Endometrial microvascular endothelial cells (primary cell): ENCODE measurements around the genes NIPSNAP2 and ZNF680.

DNA sequence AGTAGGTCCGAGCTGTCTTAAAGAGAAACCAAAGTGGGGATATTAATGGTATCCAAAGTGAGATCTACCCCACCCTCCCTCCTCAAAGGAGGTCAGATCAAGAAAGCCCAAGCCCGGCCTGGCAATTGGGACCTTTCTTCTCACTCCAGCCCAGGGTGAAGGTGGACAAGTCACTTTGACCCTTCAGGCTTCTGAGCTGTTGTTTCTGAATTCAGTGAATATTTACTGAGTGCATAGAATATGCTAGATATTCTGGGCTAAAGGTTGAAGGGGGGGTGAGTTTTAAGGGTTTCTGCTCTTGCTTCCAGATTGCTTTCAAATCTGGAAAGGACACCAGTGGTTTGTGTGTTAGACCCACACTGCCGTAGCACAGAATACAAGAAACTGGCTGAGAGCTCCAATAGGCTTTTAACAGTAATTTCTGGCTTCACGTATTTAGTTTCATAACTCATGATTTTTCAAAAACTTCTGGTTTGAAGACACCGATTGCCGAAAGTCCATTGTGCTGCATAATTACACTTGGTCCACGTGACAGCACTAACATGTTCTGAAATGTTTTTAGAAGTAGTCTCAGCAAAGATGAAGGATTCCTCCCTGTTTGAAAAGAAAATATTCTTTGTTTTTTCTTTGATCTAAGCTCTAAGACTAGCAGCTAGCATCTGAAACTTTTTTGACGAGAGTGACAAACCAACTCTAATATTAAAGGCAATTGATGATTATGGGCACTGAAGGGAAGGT is 3.7 kb downstream of the EGFR start:
- RAMPAGE, long total RNA, result no peak

GRCh38 chr7:55029946-55030401 is 11.2 kb downstream of the EGFR start:
- RAMPAGE, long total RNA, result no peak

DNA sequence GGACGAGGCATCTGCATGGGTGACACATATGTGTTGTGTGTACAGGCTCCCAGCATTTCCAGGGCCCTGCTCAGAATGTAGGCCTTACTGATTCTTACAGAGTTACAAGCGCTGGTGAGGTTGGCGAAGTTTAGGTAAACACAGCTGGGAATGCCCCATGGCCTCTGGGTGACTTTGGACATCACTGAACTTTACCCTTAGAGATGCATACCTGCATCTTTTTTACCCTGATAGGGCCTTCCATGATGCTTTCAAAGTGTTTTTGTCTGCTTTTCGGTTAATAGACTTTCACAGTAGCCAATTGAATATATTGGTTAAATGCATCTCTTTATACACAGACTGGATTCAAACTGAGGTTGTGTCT is 29.4 kb downstream of the EGFR start:
- RAMPAGE, long total RNA, result no peak

- RAMPAGE, long total RNA, result no peak
These were observed 55.2 kb downstream of the EGFR start for GRCh38 chr7:55073796-55074578.

GRCh38 chr7:55151073-55151478 is 132.3 kb downstream of the EGFR start:
- RAMPAGE, long total RNA, result no peak

DNA sequence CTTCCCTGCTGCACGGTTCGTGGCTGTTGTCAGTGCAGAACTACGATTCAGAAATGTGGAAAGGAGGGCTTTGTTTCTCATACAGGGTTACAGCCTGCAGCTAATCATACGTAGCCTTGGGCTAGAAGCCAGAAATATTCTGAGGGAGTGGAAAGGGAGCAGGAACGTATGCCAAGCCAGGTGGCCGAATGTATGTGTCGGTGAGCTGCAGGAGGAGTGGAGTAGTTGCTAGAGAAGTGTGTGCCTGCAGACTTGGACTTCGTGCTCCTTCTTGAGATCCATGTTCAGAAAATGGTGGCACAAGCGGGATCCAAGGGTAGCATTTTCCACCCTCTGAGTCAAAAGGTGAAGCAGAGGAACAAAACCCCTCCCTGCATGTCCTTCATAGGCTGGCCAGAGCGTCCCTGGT is 40.8 kb downstream of the LANCL2 start:
- RAMPAGE, long total RNA, result no peak

GRCh38 chr7:55488425-55488706 is 83.9 kb downstream of the VOPP1 start:
- RAMPAGE, long total RNA, result no peak

- RAMPAGE, long total RNA, result no peak
These were observed 3.1 kb downstream of the VOPP1 start for GRCh38 chr7:55569257-55569590.

- RAMPAGE, long total RNA, result no peak
These were observed 924 bp upstream of the VOPP1 start for GRCh38 chr7:55573276-55573576.

DNA sequence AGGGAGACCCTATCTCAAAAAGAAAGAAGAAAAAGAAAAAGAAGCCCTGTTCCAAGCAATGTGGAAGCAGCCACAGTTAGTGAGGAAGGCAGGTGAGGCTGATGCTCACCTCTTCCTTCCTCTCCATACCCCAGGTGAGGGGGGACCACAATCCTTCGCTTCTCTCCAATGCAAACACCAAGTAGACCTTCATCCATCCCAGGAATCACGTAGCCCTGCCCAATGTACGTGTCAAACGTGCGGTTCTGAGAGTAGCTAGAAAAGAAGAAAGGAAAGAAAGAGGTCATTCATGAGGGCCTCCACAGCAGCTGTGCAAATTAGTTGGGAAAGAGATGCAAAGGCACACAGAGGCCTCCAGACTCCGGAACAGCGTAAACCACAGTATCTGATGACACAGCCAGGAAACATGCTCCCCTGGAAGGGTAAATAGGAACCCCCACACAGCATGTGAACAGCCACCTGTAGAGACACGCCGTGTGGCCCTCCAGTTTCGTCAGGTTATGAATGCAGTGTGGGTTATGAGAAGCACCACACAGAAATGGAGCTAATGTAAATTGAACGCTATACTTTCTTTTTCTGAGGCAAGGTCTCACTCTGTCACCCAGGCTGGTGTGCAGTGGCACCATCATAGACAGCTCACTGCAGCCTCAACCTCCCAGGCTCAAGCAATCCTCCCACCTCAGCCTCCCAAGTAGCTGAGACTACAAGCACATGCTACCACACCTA is 126.8 kb upstream of the VOPP1 start:
- RAMPAGE, long total RNA, result no peak

DNA sequence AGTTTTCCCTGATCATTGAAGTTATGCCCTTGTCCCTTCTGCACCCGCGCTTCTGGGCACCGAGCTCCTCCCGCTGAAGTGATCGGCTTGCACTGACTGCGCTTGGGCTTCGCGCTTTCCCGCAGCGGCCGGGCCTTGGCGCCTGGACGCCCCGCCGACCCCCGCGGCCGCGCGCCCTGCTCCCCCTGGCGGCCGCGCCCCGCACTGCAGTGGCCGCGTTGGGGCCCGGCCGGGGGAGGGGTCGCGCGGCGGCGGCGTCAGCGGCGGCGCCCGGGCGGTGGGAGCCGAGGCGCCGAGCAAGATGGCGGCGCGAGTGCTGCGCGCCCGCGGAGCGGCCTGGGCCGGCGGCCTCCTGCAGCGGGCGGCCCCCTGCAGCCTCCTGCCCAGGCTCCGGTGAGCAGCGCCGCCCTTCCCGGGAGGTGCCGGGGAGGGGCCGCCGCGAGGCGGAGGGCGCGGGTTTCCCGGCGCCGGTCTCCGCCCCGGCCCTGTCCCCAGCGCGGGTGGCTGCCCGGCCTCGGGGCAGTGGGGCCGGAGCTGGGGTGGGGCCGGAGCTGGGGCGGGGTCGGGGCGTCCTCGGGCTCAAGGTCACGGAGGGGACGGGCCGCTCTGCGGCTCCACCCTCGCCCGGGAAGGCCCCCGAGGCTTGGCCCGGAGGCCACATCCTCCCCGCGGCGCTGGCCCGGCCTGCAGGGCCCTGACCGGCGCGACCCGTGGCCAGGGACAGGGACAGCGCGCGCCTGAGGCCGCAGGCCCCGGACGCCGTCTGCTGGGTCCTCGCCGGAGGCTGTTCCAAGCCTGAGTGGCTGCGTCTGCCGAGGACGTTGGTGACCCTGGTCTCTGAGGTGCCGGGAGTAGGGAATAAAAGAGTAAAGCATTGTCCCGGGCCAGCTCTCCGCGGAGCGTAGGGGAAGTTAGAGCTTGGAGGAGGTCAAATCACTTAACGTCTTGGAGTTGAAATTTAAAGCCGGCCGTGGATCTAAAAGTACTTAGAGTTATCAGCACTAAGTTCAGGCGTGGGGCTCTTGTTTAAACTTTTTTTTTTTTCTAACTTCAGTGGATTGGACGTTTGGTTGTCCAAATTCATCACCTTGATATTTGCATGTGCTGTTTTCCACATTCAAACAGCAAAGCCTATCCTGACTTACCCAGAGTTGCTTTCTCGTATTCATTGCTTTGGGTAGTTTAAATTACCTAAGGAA is at the start of gene NIPSNAP2:
NIPSNAP2 (plus strand) TSS at position 277 of the 1,199 bp plus-strand sequence.
- RAMPAGE, long total RNA, result no peak

DNA sequence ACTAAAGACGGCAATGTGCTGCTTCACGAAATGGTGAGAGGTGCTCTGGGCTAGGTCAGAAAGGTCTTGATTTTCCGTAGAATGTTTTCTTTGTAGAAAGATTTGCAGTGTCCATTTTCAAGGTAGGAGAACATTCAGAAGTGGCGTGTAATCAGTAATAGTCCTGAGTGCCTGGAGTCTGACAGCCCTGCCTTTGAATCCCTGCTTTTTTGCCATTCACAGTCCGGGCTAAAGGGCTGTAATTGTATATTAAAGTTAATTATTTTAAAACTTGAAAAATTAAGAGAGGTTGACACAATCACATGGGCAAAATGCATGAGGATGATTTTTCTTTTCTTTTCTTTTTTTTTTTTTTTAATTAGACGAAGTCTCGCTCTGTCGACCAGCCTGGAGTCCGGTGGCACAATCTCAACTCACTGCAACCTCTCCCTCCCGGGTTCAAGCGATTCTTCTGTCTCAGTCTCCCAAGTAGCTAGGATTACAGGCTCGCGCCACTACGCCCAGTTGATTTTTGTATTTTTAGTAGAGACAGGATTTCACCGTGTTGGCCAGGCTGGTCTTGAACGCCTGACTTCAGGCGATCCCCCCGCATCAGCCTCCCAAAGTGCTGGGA is 994 bp downstream of the CCT6A start:
- RAMPAGE, long total RNA, result no peak

DNA sequence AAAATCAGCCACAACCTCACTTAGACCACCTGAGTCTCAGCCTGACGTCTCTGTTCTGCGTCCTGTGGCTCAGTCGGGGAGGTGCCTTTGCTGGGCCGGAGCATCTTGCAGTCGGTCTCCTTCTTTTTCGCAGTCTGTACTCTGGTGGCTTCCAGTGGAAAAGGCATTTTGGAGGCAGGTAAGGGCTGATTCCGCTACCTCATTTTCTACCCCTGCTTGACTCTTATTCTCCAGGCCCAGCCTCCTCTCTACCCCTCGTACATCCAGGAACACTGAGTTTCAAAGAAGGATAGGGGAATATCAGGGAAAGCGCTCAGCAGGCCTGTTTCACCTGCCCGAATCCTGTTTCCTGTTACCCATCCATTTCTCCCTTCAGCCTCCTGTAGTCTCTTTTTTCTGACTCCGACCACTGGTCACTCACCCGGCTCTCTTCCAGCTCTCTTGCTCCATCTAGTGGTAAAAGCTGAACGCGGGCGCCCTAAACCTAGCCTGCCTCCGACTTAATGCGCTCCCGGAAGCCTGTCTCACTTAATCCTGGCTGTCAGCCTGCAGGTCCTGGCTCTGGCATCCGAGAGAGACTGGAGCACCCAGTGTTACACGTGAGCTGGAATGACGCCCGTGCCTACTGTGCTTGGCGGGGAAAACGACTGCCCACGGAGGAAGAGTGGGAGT is 10.1 kb downstream of the SUMF2 start:
- RAMPAGE, long total RNA, result no peak

DNA sequence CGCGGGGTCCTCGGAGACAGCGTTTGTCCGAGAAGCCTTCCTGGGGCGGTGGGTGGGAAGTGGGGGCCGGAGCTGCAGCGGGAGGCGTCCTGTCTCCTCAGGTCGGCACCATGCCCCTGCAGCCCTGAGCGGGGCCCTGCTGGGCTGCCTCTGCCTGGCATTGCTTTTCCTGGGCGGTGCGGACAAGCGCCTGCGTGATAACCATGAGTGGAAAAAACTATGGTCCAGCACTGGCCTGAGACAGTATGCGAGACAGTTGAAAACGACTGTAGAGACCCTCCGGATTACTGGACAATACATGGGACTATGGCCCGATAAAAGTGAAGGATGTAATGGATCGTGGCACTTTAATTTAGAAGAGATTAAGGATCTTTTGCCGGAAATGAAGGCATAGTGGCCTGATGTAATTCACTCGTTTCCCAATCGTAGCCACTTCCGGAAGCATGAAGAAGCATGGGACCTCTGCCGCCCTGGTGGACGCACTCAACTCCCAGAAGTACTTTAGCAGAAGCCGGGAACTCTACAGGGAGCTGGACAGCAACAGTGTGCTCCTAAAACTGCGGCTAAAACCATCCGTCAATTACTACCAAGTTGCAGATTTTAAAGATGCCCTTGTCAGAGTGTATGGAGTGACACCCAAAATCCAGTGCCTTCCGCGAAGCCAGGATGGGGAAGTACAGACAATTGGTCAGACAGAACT is 59.5 kb upstream of the NUPR2 start:
- RAMPAGE, long total RNA, result no peak

DNA sequence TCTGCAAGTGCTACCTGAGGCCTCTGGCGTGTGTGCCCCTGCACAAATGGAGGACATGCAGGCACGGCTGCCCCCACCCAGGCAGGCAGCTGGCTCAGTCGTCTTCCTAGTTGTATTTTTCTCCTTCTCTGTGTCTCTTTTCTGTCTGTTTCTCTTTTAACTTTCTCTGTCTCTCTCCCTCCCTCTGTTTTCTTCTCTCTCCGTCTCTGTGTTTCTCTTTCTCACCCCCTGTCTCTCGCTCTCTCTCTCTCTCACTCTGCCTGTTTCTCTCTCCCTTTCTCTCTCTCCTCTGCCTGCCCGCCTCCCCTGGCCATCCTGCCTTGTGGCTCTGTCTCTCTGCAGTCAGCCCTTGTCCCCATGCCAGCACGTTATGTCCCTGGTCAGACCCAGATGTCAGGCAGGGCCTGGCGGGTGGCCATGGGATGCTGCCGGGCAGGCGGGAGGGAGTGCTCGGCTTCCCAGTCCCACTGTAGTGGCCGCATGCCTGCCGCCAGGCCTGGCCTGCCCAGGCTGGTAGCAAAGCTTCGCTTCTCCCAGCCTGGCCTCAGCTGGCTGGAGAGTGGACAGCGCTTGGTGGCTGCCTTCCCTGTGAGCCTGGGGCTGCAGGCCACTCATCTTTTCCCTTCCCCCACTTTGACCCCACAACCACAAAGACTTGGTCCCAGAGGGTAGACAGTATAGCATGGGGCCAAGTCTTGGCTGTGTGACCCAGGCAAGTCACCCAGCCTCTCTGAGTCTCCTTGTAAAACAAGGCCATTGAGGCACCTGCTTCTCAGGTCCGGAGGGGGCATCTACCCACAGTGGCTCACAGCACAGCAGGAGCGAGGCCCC is 121.5 kb upstream of the ZNF716 start:
- RAMPAGE, long total RNA, result no peak

- RAMPAGE, long total RNA, result no peak
These were observed 209.2 kb upstream of the ZNF722 start for GRCh38 chr7:63789243-63790124.

DNA sequence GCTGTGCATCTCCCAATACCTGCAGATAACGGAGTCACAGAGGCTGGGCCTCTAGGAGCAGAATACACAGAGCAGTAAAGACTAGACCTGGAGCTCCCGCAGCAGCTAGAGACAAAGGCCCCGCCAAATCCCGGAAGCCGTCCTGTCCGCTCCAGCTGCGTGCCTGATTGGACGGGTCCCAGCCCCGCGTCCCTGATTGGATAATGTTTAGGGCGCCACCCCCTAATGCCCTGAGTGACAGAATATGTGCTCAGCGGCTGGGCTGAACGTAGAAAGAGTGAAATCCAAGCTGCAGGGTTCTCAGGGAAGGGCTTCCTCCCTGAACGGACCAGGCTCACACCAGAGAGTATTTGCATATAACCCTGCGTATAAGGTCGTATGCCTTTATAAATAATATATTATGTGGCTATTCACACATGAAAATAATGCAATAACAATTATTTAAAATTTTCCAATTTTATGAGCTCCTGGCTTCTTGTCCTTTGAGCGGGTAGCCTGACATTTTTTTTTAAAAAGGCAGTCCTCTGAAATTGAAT is at the start of gene ZNF680:
ZNF680 (minus strand) TSS at position 113 of the 536 bp plus-strand sequence.
- RAMPAGE, long total RNA, result start-site peak on the minus strand centred at position 114 of the sequence, 70 bp wide, 79 and 59 reads in 2 replicates

DNA sequence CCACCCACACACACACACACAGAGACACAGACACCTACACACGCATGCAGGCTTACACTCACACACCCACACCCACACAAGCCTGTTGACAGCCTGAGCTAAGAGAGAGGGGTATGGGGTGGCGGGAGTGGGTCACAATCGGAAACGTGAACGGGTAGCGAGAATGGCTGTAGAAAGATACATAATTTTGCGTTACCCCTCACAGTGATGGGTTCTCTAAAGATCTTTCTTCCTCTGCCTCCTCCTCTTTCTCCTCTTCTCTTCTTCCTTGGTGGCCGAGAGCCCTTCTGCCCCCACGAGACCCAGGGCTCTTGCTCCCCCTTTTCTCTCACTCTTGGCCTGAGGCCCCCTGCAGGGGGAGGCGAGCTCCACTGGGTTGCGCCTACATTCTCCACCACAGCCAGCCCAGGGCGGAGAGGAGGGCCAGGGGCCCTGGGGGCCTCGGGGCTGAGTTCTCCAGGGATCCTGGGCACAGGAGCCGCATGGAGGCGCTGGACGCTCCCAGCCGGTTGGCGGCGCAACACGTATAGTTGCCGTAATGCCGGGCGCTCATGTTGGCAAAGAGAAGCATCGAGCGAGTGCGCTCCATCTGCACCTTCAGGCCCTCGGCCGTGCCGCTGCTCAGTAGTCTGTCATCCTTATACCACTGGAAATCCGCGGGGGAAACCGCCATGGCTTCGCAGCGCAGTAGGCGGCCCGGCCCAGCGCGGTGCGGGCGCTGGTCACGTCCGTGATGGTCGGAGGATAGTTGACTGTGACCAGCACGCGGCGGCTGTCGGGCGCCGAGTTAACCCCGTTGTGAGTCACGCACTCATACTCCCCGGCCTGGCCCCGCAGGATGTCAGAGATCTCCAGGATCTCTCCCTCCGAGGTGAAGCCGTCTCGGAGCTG is 6.4 kb upstream of the ZNF680 start:
- RAMPAGE, long total RNA, result no peak

DNA sequence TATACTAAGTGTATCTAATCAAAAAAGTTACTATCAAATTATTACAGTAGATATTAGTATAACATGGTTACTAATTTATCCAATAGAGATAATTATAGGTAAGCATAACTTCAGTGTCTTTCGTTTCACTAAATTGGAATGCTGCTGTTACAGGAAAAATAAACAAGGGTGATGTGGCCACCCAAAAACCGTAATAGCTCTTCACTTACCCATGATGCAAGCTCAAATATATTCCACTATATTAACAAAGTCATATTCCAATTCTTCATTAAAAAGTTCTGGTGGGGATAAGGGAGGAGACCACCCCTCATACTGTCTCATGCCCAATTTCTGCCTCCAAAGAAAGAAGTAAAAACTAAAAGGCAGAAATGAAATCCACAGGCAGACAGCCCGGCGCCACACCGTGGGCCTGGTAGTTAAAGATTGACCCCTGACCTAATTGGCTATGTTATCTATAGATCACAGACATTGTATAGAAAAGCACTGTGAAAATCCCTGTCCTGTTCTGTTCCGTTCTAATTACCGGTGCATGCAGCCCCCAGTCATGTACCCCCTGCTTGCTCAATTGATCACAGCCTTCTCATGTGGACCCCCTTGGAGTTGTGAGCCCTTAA is 9.7 kb downstream of the ZNF138 start:
- RAMPAGE, long total RNA, result no peak

DNA sequence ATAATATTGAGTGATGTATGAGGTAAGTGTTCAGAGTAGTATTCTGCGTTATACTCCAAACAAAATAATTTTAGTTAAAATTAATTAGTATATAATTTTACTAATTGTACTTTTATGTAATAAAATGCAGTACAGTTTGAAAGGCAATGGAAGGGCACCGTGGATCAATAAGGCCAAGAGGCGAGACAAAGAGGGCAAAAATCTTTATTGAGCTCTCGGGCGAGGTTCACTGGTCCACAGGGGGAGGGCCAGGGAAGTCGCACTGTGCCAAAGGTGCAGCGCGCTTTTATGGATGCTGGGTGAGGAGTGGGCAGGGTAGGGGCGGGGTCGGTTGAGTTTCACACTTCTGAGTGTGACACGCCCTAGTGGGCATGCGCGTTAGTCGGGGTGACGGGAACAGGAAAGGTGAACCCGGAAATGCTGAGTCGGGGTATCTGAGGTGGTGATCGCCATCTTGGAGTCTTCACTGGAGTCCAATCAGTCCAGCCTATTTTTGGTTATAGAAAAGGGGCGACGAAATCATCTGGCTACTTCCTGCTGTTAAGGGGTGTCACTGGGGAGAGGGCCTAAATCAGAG is 40.6 kb downstream of the ZNF138 start:
- RAMPAGE, long total RNA, result no peak